Prostate gland (tissue), 2 donors: ENCODE measurements around a stretch of chr9.

GRCh38 chr9:88583791-88584610, 49.0 kb downstream of the NXNL2 start:
- PRO-cap = no peak
- RAMPAGE, long total RNA, 2 experiments = no peak in any of the 2 experiments

GRCh38 chr9:88705975-88706463, 171.0 kb downstream of the NXNL2 start:
- PRO-cap = no peak
- RAMPAGE, long total RNA, 2 experiments = no peak in any of the 2 experiments

- PRO-cap = no peak
- RAMPAGE, long total RNA, 2 experiments = no peak in any of the 2 experiments
Measured at GRCh38 chr9:88803445-88803954, 187.8 kb upstream of the S1PR3 start.

DNA sequence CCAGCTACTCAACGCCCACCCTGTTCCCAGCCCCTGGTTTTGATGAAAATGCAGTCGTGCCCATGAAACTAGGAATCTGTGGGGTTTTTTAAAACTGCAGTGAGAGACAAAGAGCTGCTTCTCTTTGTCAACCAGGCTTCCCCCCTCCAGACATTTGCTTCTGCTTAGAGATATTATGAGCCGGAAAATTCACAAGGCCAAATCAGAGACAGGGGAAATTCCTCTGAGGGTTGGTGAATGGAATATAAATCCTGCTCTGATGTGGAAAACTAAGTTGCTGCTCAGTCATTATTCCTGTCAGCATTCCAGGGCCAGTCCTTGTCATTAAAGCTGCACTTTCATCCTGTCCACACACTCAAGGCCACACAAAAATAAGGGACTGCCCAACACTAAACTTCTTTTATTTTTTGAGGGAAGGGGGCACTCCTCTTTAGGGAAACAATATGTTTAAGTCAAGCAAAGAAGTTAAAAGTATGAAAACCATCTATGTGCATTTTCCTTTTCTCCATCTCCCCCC, 119.1 kb upstream of the S1PR3 start:
- PRO-cap = no peak
- RAMPAGE, long total RNA, 2 experiments = no peak in any of the 2 experiments

DNA sequence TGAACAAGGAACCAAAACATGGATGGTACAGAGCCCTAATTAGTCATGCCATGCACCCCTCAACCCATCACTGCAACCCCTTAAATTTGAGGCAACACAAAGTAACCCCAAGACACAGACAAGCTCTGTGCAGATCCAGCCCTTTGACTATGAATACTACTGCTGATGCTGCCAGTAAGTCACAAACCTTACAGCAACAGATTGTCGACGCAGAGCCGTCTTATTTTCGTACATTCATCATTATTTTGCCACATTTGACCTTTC, 2.6 kb downstream of the SHC3 start:
- PRO-cap = no peak
- RAMPAGE, long total RNA, 2 experiments = no peak in any of the 2 experiments

DNA sequence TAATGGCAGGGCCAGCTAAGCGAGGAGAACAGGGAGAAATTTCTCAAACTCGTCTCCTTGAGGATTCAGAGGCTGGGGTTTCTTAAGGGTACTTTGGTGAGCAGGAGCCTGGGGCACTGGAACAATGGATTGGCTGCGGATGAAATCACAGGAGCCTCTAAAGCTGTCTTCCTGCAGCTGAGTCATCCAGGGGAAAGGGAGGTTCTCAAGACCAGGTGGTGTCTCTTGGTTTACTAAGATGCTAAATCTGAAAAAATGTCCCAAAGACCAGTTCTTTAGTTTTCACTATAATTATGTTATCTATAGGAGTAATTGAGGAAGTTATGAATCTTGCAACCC, 63.5 kb upstream of the CKS2 start:
- PRO-cap = no peak
- RAMPAGE, long total RNA, 2 experiments = no peak in any of the 2 experiments

- PRO-cap = no peak
- RAMPAGE, long total RNA, 2 experiments = no peak in any of the 2 experiments
Measured at GRCh38 chr9:89308753-89309500, 2.1 kb upstream of the CKS2 start.

- PRO-cap = no peak
- RAMPAGE, long total RNA, 2 experiments = no peak in any of the 2 experiments
Measured at GRCh38 chr9:89363258-89364441, 45.4 kb downstream of the SECISBP2 start.

DNA sequence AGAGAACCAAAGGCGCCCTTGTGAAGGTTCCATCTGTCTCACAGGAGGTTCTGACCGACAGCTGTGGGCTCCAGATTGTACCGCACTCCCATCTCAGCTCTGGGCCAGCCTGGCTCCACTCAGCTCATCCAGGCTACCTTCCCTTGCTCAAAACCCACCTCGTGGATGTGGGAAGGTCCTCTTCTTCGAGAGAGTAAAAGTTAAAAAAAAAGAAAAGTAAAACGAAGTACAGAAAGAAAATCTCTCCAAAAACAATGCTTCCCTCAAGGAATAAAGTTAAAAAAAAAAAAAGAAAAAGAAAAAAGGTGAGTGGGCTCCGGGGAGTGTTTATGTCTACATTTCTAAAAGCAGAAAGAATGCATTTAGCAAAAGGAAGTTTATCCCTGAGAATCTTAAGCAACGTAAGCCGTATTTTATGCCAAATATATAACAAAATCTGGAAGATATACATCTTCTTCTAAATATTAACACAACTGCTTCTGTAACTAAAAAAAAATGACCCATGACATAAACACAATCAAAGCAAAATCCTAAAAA, 59.5 kb downstream of the SECISBP2 start:
- PRO-cap = no peak
- RAMPAGE, long total RNA, 2 experiments = no peak in any of the 2 experiments

DNA sequence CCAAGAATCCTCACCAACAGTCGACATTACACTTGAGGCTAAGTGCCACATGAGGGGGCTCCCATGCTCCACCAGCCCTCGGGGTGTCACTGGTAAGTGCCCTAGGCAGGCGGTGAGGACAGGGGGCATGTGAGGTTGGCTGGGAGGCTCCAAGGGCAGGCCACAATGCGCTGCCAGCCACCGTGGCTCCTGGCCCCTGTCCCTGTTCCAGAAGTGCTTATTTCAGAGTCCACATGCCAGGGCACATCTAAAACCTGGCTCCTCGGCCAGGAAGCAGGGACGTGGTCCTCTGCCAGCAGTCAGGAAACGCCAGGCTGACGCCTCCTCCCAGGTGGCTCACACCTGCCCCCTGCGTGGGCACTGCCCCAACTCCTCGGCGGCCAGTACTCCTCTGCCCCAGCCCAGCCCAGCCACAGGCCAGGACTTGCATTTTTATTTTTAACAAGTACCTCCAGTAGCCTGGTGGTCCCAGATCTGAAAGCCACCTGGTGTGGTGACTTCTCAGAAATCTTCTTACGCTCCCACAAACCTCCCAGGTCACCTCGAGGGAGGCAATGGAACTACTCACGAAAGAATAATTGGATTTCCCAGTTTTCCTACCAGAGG, 68.5 kb downstream of the SECISBP2 start:
- PRO-cap = no peak
- RAMPAGE, long total RNA, 2 experiments = no peak in any of the 2 experiments

DNA sequence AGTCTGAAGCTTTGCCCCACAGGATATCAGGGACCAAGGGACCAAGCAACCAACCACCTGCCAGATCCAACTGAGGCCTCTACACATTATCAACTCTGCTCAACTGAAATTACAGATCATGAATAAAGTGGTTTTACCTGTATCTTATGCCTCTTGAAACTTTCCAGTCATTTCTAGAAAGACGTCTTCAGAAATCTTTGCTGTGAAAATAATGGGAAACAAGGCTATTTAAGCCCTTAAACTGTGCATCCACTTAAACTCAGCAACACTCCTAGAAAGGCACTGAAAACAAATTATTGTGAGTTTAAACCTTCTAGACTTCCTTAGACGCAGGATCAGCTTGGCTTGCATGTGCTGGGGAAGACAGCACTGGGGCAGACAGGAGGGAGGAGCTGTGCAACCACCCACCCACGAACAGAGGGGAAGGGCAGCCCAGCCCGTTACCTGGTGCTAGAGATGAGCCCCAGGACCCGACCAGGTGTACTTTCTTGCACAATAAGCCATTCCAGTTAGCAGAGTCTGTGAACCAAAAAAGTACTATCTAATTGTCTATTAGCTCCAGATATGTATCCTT, 79.9 kb downstream of the SEMA4D start:
- PRO-cap = no peak
- RAMPAGE, long total RNA, 2 experiments = no peak in any of the 2 experiments

DNA sequence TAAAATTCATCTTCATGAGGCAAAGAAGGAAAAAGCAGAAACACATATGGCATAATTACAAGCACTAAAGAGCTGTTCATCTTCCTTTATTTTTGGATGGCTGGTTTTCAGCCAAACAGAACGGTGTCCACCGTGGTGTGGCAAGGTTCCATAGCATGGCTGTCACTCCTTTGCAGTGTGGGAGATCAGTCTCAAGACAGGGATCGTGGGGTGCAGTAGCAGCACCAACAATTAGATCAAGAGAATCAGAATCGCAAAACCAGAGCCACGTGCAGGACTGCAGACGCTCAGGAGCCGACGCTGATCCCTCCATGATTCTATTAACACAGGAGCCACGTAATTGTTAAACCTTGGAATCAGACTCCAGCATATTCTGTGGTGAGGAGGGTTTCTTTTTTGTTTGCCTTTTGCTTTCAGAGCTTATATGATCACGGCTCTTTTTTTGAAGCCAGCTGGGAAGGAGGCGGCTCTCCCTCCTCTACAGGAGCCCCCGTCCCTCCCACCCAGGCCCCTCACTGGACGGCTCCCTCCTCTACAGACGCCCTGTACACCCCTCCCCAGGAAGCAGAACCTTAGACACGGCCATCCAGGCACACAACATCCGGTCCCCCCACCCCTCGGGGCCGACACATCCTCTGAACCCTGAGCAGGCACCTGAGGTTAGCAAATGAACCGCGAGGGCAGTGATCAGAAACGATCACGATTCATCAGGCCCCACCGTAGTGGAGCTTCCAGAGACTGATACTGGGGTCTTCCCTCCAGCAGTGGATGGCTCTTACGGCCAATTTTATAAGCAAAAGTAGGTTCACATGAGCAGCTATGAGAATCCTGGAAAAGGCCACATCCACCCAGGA, 79.2 kb downstream of the SEMA4D start:
- PRO-cap = no peak
- RAMPAGE, long total RNA, 2 experiments = no peak in any of the 2 experiments

DNA sequence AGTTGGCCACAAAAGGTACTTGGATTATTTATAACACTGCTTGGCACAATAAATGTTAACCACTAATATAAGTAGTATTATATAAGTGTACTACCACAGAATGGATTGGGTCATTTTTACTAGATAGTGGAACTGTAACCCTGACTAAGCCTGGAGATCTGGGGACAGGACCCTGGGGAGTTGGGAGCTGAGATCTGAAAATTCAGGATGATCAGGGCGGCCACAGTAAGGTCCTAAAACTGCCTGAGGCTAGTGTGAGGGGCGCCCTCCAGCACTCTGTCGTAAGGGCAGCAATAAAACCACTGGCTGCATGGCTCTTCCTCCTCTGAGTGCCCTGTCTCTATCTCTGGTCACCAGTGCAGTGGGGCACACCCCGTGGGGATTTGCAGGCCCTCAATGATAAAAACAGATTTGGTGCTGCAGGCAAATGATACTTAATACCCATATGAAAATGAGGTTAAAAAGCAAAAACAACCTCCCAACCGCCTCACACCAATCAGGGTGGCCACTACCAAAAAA, 65.7 kb downstream of the SEMA4D start:
- PRO-cap = no peak
- RAMPAGE, long total RNA, 2 experiments = no peak in any of the 2 experiments

GRCh38 chr9:89647968-89648765, 43.4 kb downstream of the GADD45G start:
- PRO-cap = no peak
- RAMPAGE, long total RNA, 2 experiments = no peak in any of the 2 experiments

- PRO-cap = no peak
- RAMPAGE, long total RNA, 2 experiments = no peak in any of the 2 experiments
Measured at GRCh38 chr9:89661187-89661928, 56.5 kb downstream of the GADD45G start.

GRCh38 chr9:89923759-89924559, 319.1 kb downstream of the GADD45G start:
- PRO-cap = no peak
- RAMPAGE, long total RNA, 2 experiments = no peak in any of the 2 experiments

DNA sequence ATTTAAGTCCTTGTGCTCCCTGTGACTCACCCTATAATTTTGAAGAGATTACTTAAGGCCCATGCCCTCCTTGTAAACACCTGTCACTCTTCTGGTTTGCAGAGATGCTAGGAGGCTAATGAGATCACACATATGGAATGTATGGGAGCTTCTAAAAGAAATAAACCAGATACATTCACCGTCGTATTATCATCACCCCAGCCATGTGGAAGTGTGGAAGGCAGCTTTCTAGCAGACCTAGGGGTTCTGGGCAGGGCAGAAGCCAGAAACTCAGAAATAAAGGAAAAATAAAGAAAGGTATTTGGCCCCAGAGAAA, 337.1 kb downstream of the GADD45G start:
- PRO-cap = no peak
- RAMPAGE, long total RNA, 2 experiments = no peak in any of the 2 experiments

- PRO-cap = no peak
- RAMPAGE, long total RNA, 2 experiments = no peak in any of the 2 experiments
Measured at GRCh38 chr9:90009522-90009802, 404.6 kb downstream of the GADD45G start.

DNA sequence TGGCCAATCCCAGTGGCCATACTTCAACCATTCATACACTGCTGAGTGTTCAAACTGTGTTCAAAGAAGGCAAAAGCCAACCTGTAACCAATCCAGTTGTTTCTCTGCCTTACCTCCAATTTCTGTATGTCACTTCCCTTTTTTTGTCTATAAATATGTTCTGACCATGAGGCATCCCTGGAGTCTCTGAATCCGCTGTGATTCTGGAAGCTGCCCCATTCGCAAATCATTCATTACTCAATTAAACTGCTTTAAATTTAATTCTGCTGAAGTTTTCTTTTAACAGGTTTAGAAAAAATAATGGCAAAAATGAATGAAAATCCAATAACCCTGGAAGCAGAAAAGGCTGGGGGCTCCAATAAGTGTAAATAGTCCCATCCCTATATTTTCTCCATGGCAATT, 1.1 kb upstream of the SYK start:
- PRO-cap = no peak
- RAMPAGE, long total RNA, 2 experiments = no peak in any of the 2 experiments

DNA sequence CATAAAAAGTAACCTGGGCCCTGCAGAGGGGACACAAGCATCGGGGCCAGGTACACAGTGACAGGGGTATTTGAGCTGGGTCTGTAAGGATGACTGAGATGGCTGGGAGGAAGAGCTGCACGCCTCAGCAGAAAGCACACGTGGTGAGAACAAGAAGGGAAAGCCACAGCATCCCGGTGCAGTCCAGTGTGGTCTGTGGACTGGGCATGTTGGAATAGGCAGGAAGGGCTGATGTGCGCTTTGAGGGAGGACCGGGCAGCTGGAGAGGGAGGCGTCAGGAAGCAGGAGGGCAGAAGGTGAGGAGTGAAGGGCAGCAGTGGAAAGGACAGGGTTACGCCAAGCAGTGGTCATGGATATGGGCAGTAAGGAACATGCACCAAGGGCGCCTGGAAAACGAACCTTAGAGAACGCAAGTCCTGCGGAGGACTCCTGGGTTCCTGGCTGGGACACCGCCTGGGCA, 38.1 kb downstream of the SYK start:
- PRO-cap = no peak
- RAMPAGE, long total RNA, 2 experiments = no peak in any of the 2 experiments